ENCODE results near the gene HSPA13.

- RAMPAGE, long total RNA: no peak
- RRBS: no CpG with 5 or more reads among the region's 19 CpGs
These were observed 3956.3 kb upstream of the TPTE start for GRCh38 chr21:6565139-6565525.

DNA sequence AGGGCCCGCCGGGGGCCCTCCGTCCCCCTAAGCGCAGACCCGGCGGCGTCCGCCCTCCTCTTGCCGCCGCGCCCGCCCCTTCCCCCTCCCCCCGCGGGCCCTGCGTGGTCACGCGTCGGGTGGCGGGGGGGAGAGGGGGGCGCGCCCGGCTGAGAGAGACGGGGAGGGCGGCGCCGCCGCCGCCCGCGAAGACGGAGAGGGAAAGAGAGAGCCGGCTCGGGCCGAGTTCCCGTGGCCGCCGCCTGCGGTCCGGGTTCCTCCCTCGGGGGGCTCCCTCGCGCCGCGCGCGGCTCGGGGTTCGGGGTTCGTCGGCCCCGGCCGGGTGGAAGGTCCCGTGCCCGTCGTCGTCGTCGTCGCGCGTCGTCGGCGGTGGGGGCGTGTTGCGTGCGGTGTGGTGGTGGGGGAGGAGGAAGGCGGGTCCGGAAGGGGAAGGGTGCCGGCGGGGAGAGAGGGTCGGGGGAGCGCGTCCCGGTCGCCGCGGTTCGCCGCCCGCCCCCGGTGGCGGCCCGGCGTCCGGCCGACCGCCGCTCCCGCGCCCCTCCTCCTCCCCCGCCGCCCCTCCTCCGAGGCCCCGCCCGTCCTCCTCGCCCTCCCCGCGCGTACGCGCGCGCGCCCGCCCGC lies 2308.5 kb upstream of the TPTE start:
- RAMPAGE, long total RNA: no peak
- RRBS: no CpG with 5 or more reads among the region's 107 CpGs

DNA sequence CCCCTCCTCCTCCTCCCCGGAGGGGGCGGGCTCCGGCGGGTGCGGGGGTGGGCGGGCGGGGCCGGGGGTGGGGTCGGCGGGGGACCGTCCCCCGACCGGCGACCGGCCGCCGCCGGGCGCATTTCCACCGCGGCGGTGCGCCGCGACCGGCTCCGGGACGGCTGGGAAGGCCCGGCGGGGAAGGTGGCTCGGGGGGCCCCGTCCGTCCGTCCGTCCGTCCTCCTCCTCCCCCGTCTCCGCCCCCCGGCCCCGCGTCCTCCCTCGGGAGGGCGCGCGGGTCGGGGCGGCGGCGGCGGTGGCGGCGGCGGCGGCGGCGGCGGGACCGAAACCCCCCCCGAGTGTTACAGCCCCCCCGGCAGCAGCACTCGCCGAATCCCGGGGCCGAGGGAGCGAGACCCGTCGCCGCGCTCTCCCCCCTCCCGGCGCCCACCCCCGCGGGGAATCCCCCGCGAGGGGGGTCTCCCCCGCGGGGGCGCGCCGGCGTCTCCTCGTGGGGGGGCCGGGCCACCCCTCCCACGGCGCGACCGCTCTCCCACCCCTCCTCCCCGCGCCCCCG lies 2306.9 kb upstream of the TPTE start:
- RAMPAGE, long total RNA: no peak
- RRBS: no CpG with 5 or more reads among the region's 90 CpGs

GRCh38 chr21:8253907-8254604 lies 2267.3 kb upstream of the TPTE start:
- RAMPAGE, long total RNA: no peak
- RRBS: no CpG with 5 or more reads among the region's 59 CpGs

- RAMPAGE, long total RNA: no peak
- RRBS: no CpG with 5 or more reads among the region's 2 CpGs
These were observed 54.7 kb downstream of the RBM11 start for GRCh38 chr21:14270660-14270970.

DNA sequence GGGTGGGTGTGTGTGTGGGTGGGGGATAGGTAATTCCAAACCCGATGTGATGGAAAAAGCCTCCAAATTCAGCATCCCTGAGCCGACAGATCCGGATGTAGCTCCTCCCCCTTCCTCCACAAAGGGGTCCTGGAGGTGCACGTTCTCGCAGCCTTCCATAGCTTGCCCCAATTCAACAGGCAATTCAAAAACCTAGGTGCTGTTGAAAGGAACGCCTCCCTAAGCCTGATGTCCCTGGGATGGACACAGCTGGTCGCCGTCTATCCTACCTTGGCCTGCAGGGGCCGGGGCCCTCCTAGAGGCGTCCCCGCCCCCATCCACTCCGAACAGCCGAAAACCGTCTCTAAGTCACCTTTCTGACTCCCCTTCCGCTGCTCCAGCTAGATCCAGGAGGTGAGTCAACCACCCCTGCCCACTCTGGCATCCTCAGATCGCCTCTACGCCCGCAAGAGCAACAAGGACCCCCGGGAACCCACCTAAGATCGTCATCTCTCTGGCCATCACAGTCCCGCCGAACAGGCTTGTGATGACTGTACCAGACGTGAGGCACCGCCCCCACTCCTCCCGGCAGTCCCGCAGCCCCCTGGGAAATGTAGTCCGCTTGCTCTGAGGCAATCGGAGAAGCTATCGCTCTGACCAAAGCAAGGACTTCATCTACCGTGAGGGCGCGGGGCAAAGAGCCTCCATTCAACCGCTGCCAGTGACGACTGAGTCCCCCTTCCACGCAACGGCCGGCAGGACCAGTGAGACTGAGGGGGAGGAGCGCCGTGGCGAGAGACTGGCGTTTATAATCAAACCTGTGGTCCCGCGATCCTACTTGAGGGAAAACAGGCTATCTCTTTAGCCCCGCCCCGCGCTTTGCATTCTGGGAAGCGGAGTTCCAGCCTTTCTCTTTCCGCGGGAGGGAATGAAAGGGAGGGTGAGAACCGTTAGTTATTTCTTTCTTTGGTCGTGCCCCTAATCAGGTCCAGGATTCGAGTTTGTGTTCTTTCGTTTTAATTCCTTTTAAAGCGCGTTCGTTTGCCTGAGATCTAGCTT lies at the start of gene HSPA13:
Gene HSPA13, minus strand, starts transcription at position 528 of the 1,038 bp plus-strand sequence.
- RAMPAGE, long total RNA: start-site peak on the minus strand centred at position 516 of the sequence, 34 bp wide, 1,084 and 157 reads in 2 replicates
- RRBS: 0% methylated on average over 5 of the region's 56 CpGs

DNA sequence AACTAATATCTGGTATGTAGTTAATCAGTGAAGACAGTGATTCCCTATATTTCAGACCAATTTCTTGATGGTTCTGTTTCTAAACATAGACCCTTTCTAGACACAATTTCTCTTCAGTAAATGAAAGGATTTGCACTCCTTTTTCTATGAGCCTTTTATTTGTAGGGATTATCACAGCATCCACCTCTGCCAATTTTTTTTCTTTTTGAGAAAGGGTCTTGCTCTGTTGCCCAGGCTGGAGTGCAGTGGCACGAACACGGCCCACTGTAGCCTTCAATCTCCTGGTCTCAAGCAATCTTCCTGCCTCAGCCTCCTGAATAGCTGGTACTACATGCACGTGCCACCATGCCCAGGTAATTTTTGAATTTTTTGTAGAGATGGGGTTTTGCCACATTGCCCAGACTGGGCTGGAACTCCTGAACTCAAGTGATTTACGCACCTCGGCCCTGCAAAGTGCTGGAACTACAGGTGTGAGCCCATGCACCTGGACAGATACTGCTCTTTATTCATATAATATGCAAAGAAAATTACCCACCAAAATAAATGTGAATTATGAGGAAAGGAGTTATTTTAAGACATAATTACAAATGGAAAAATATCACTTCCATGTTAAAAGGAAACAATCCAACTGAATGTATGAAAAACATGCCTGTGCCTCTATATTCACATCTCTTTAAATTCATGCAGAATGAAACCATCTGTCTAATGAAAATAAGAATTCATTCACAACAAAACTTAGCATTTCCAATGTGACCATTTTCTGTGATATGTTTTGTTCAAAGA lies 2.1 kb downstream of the SAMSN1 start:
- RAMPAGE, long total RNA: no peak
- RRBS: no CpG with 5 or more reads among the region's 5 CpGs

GRCh38 chr21:14662683-14663008 lies 116.5 kb upstream of the SAMSN1 start:
- RAMPAGE, long total RNA: no peak
- RRBS: no CpG with 5 or more reads among the region's 2 CpGs

GRCh38 chr21:15122211-15122698 lies 57.5 kb upstream of the NRIP1 start:
- RAMPAGE, long total RNA: no peak
- RRBS: no CpG with 5 or more reads among the region's 4 CpGs

- RAMPAGE, long total RNA: no peak
- RRBS: no CpG with 5 or more reads among the region's 11 CpGs
These were observed 73.8 kb upstream of the NRIP1 start for GRCh38 chr21:15138426-15139161.

DNA sequence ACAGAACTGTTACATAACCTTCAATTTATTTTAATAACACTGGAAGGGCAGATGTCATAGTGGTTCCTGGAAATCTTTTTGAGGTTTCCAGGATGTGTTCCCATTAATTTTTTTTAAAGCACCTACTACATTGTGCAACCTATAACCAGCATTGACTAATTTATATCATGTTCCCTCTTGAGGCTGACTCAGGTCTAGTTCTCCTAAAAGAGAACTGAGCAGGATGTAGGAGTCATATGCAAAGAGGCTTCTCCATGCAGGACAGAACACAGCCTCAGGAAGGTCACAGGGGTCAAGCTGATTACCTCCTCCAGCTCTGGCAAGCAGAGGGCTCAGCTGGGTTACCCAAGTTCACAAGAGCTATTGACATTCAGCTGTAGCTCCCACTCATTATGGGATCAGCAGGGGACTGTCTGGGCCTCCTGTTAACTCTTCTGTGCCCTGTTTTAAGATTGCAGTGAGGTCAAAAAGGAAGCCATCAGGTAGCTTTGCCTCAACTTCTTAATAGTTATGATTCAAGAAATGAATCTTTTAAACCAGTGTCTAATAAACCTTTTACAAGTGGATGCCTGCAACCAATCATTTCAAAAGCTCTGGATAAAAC lies 157.2 kb upstream of the NRIP1 start:
- RAMPAGE, long total RNA: no peak

- RAMPAGE, long total RNA: no peak
- RRBS: no CpG with 5 or more reads among the region's 6 CpGs
These were observed 159.7 kb upstream of the NRIP1 start for GRCh38 chr21:15224317-15224989.

- RAMPAGE, long total RNA: no peak
- RRBS: no CpG with 5 or more reads among the region's 12 CpGs
These were observed 52.6 kb downstream of the USP25 start for GRCh38 chr21:15781935-15783235.

DNA sequence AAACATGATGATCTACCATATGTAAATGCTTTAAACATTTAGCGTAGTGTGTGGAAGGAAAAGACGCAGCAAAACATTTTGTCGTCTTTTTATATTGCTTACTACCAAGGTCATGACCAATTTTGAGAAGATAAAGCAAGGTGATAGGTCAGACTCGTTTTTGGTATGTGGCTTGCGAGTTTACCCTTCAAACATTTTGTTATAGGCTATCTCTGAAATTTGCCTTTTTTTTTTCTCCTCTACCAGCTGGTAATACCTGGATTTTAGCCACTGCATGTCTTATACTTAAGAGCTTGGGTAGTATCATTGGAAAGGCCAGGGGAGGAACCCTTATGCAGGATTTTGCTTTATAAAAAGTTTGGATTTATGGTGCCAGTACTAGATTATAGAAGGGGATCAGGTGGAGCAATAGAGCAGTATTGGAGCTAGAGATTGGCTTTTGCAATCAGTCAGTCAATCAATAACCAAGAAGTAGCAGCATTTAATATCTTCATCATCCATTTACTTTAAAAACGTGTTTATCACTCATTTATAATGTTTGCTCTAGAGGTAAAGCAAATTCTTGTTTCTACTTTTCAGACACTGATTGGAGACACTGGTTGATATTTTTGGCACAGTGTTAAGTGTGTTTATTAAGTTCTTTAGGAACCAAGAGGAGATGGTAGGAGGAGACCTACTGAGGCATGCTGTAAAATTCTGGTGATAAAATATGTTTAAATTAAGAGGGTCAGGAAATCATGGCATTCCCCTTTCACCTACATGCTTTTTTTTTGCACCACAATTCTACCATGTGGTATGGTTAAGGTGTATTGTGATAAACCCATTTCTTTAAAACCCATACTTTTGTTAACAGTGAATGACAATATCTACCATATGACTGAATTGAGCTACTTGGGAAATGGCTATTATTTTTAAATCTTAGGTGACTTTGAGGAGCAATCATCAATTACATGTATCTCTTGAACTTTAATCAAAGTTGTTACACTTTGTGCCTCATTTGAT lies 58.5 kb downstream of the USP25 start:
- RAMPAGE, long total RNA: no peak
- RRBS: no CpG with 5 or more reads among the region's 6 CpGs

- RAMPAGE, long total RNA: no peak
- RRBS: no CpG with 5 or more reads among the region's 2 CpGs
These were observed 67.9 kb downstream of the USP25 start for GRCh38 chr21:15797719-15798057.

DNA sequence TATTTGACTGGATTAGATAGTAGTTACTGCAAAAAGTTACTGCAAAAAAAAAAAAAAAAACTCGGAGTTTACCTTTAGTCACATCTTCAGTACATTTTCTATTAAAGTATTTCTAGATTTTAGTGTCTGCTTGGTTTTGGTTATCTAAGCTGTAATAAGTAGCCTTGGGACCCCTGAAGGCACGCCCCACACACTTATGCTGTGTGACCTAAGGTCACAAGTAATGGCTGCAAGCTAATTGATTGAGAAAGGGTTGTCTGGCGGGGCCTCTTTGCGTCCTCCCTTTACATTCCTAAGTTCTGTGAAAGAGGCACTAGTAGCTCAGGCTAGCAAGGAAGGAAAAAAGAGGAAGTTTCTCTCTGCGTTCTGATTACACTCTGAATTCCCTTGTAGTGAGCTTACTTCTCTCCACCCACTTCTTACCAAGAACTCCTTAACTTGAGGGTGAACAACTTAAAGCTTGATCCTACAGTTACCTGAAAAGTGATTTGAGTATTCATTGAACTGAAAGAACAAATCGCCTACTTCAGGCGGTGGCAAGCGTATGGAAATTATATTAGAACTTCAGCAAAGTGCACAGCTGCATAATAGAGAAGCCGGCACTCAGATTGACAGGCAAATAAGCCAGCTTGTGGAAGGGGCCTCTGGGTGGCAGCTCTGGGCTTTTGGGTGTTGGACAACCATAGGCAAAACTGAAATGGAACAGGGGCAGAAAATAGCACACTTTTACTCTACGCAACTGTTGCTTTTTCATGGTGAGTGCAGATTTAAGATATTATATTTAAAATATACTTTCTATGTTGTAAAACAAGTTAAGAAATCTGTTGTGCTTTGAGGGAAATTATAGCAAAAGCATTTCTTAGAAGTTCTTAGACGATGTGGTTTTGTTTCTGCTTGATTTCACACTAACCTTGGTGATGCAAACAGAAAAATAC lies 464.4 kb downstream of the USP25 start:
- RAMPAGE, long total RNA: start-site peak on the plus strand centred at position 650 of the sequence, 73 bp wide, 8 and 5 reads in 2 replicates
- RRBS: no CpG with 5 or more reads among the region's 11 CpGs

- RAMPAGE, long total RNA: no peak
- RRBS: no CpG with 5 or more reads among the region's 3 CpGs
These were observed 468.8 kb downstream of the USP25 start for GRCh38 chr21:16198529-16199009.

DNA sequence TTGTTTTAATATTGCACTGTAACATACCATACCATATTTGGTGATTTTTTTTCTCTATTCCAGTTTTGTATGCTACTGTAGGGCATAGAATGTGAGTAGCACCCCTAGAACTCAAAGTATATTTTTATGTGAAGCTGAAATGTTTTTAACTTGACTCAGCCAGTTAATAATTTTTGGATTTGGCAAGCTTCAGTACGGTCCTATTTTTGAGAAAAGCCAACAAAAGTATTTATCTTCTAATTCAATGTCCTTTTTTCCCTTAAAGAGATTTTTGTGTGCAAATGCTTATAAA lies 593.8 kb downstream of the USP25 start:
- RAMPAGE, long total RNA: no peak
- RRBS: no CpG with 5 or more reads among the region's 1 CpG

DNA sequence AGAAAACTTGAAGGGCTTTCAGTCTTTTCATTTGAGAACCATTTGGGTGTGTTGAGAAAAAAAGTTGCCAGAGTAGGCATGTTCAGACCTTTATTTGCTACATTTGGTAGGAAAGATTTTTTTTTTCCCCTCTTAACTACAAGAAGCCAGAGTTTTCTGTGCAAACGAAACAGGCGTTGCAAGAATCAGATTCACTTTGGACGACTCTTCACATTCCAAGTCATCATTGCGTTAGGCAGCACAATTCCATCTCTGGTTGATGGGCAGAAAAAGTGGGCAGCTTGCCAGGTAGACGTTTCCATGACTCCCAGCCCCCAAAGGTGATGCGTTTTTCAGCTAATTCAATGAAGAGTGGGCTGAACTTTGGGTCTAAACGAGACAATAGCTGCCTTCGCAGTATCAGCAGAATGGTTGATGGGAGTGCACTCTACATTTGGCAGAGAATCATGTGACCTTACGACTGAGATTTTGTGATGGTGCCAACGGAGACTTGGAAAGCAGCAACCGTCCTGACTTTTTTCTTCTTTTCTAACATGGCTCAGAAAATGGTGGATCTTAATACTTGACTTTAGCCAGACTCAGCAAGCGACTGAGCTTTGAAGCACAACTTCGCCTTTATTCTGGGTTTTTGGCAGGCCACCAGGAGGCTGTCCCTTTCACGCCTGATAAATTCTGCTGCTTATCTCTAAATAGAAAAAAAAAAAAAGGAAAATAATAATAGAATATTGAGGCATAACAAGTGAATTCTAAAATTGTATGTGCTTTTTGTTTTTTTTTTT lies 804.6 kb downstream of the USP25 start:
- RAMPAGE, long total RNA: no peak
- RRBS: no CpG with 5 or more reads among the region's 14 CpGs

GRCh38 chr21:16551737-16552241 lies 822.0 kb downstream of the USP25 start:
- RAMPAGE, long total RNA: no peak
- RRBS: no CpG with 5 or more reads among the region's 7 CpGs

All from kidney epithelial cell (primary cell).